Vermiform appendix (tissue), 1 donor: ENCODE measurements around a stretch of chr3.

GRCh38 chr3:138019142-138019811 is 9.3 kb downstream of the CLDN18 start:
- PRO-cap = no peak

DNA sequence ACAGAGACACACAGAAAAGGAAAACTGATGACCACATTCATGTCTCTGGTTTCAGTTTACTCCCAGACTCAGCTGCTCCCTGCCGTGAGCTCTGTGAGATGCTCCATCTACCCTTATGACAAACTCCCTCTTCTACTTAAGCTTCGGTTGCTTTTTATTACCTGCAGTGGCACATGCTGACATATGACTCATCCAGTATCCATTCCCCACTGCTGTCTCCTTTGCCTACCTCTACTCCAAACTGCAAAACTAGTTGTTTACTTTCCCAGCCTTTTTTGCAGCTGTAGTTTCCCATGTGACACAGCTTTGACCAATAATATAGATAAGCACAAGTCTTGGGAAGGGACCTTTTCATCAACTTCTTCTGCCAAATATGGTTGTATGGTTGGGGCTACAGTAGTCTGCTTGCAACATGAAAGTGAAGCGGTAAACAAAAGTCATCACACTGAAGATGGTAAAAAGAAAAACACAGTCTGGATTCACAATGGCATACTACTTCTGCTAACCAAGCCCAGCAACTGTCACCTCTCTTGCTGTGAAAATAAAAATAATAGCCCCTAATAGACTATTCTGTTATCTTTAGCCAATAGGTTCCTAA is 32.8 kb downstream of the DZIP1L start:
- PRO-cap = no peak

GRCh38 chr3:138835516-138835753 is 707 bp upstream of the PIK3CB start:
- PRO-cap = no peak

GRCh38 chr3:138875530-138876301 is 41.0 kb upstream of the PIK3CB start:
- PRO-cap = no peak

GRCh38 chr3:138941273-138941740 is 5.6 kb downstream of the FOXL2 start:
- PRO-cap = no peak

DNA sequence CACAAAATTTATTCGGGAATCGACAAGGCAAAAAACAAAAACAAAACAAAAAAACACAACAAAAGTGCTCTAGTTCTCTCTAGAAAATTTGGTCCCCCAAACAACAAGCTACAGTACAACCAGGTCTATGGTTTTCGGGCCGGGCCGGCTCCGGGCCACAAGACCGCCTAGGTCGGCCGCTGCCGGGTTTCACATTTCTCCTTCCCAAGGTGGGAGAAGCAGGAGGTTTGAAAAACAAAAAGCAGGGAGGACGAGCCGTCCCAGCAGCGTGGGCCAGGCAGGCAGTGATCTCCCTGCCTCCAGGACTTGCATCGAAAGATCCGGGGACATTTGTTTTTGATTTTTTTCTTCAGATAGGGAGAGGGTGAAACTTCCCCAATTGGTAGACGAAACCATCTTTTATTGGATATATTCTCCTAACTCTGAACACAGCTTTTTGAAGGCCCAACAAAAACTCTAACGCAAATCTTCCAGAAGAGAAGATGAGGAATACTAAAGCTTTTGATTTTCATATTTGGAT is 2.6 kb downstream of the FOXL2 start:
- PRO-cap = no peak

DNA sequence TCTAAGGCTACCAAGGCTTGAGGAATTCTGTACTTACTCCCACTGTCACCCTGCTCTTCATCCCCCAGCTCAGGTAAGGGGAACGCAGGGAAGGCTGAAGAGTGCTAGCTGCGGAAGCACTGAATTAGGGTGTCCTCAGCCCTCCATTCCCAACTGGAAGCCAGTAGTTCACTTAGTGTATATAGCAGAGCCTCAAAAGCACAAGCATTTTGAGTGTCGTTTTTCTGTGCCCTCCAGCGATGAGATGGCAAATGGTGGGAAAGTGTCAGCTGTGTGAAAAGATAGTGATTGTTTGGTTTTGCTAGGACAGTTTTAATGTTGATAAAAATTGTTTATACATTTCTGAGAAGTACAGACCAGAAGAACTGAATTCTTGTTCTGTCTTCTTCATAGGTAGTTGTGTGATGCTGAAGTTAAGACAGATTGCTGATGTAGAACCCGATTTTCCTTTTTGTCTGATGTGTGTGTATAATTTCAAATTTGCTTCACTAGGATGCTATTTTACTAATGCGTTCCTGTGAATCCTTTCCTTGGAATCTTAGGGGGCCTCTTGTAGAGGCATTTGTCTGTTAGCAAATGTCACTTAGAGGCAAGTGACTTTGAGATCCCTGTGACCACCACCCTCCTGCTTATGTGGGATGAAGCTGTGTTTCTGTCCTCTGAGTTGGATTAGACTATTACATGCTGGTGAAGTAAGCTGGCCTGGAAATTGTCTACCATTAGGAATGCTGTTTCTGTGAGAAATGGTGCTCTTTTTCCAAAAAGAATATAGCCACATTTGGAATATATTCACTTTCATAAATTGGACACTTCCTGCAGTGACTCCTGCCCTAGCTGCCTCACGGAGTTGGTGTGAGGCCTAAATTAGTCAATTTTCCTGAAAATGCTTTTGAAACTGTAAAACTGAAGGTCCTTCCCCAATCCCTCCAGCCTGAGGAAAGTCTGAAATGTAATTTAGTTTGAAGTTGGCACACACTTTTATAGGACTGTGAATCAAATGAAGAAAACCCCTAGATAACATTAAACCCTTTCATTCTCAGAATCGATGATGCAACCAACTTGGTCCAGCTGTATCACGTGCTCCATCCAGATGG is 11.2 kb downstream of the MRPS22 start:
- PRO-cap = no peak

DNA sequence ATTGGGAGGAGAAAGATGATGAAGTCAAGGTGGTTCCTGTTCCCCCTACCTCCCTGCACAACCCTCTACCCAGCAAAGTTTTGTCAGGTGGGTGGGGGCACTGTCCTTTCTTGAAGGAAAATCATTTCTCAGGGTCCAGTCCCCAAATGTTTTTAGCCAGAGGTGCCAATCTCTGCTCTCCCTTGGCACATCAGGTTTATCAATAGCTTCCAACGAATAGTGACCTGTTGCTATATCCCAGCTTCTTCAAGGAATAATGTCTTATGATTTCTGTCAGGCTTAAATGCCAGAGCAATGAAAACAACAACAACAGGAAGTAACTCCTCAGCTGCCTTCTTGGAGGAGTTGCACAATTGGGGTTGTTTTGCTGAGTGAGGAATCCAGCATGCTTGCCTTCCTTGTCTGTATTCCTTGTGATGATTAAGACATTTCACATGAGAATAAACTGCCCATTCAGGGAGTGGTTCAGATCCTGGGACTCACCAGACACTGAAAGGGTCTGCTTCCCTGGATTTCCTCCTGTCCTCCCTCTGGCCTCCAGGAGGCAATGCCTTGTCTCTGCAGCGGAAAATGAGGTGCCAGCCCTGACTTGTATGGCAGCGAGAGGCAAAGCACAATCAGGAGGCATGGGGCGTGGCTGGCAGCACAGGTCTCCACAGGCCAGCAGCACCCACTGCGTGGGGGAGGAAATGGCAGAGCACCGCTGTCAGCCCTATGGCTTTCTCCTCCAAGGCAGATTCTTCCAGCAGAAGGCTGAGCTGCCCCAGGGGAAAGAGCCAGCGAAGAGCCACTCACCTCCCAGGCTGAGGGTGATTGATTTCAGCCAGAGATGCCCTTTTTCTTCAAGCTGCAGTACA is 41.6 kb downstream of the RBP2 start:
- PRO-cap = no peak

DNA sequence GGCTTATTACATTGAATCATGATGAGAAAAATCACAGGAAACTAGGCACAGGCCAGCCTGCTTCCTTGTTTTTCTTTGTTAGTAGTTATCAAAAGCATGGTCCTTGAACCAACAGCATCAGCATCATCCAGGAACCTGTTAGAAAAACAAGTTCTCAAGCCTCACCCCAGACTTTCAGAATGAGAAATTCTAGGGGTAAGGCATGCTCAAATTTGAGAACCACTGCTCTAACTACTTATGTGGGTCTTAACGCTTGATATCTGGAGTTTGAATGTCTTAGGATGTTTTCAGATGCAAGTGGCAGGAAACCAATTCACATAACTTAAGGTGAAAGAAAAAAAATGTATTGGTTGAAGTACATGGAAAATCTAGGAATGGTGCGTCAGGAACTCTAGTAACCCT is 8.1 kb downstream of the RBP1 start:
- PRO-cap = no peak

- PRO-cap = no peak
These were observed 367.6 kb upstream of the TRIM42 start for GRCh38 chr3:140310209-140310643.

GRCh38 chr3:140505165-140505789 is 172.6 kb upstream of the TRIM42 start:
- PRO-cap = no peak

DNA sequence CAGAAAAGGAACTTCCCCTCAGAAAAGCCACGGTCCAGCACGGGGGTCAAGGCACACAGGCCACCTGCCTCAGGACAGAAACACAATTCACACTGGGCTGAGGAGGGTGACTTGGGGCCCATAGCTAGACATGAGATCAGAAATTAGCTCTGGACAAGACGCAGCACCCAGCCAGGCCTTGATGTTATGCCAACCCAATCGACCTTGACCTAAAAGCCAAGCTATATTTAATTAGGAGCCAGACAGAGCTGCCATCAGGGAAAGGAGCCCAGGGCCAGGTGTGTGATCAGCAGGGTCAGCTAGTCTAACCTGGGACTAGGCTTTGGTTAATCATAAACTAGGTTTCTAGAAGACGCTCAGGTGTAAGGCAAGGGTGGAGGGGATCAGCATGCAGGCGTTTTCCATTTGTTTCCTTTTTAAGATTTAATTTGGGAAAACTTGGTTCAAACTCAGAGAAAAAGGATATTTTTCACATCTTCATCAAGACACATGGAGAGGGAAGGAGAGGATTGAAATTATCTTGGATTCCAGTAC is 23.8 kb upstream of the SLC25A36 start:
- PRO-cap = no peak

DNA sequence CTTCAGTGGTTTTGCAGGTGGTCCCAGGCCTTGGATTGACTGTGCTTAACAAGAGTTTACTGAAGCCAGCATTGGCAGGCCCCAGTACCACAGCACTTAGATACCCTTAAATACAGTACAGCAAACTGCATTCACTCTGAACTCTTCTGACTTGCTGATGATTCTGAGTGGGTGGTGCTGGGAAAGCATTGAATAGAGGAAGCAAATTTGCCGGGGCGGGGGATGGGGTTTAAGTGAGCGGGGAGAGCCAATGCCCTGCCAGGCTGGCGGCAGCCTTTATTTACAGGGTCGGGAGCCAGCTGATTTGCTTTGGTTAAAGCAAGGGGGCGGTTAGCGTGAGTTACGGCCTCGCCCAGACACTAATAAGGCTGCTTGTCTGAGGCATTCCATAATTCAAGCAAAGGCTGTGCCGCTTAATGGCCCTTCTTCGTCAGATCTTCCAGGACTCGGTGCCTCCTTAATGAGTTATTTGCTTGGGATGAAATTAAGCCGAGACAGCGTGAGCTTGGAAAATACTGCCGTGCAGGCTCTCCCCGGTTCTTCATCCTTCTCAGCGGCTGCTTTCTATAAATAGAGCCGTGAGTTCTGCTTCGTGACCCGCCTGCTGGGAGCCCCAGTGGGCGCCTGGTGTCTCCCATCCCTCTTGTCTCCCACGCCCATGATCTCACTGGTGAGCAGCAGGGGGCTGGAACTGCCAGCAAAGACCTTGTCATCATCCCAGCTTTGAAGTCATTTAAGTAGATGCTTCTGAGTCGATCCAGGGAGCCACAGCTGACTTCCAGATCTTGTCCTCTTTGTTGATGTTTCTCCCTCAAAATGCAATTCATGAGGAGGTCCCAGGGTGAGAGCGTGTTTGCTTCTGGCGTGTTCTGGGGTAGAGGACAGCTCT is 25.8 kb downstream of the SPSB4 start:
- PRO-cap = bidirectional peak, plus-strand start at position 595 of the sequence, minus-strand start at position 543 of the sequence

DNA sequence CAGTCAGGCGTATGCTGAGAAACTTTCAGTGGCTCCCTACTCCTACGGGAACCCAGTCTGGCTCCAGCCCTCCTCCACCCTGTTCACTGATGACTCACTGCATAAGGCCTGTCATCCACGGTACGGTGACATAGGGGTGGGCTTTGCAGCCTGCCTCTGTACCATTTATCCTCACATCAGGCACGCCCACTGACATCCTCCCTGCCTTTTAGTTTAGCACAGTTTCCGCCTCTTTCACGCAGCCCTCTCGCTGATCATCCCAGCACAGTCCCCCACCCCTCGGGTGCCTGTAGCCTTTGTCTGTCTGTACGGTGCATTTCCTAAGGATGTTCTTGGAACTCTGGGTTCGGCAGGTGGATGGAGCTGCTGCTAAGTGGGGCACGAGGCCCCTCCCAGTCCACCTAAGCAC is 11.7 kb downstream of the PXYLP1 start:
- PRO-cap = no peak

DNA sequence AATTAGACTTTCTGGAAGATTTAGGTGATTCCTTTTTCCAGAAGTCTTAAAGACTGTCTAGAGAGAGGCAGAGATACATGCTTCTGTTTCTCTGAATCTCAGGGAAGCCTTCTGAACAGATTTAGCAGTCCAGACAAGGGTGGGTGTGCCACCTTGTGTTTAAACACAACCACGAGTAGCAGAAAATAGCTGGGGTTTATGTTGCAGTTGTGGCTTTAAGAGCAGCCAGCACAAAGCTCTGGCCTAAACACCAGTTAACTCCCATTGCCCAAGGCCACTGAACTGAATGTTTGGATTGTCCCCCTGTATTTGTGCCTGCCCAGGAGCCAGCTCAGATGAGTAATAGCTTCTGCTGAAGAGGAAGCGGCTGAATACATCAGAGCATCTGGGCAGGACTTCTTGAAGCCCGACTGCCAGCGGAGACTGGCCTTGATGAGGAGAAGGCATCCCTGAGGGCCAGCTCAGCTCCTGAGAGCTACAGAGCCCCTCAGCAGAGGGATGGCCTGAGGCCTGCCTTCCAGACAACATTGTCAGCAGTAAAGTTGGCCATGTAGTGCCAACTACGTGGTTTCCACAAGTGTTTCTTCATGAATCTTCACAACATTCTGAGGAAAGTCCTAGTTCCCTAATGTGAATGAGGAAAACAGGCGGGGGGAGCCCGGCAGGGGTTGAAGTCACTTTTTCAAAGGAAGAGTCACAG is 65.9 kb upstream of the ZBTB38 start:
- PRO-cap = no peak

- PRO-cap = bidirectional peak, plus-strand start at chr3:141307178, minus-strand start at chr3:141307103
These were observed 61.4 kb upstream of the ZBTB38 start for GRCh38 chr3:141306892-141307344.

DNA sequence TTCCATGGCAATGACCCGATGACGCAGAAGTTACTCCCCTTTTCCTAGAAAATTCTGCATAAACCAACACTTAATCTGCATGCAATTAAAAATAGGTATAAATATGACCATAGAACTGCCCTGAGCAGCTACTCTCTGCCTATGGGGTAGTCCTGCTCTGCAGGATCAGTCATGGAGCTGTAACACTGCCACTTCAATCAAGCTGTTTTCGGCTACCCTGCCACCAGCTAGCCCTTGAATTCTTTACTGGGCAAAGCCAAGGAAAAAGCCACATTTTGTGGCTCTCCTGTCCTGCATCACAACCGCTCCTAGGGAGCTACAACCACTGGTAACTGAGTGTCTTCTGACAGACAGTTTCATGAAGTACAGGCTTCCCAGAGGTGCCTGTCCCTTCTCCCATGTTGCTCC is 54.9 kb upstream of the ZBTB38 start:
- PRO-cap = no peak

DNA sequence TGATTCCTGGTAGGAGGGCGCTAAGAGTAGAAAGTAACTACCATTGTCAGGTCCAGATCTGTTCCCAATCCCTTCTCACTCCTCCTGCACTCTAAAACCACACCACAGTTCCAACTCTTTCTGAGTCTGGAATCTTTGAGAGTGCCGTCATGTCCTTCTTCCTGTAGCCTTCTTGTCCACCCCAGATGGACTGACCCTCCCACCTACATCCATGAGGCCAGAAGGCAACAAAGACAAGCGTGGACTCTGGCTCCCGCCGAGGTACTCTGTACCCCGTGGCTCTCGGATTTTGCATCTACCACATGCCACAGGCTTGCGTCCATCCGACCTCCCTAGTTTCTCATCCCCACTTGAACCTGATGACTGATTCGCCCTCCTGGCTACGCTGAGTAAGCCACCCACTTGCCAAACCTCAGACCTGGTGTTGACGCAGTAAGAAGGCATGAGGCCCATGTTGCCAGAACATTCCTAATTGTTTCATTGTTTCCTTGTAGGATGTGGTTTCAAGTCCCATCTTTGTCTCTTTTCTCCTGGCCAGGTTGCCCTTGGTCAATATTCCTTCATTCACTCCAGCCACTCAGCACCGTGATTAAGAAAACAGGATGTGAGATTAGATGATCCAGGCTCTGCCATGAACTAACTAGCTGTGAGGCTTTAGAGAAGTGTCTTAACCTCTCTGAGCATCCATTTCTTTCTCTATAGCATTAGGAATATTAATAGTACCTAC is 1.1 kb upstream of the ZBTB38 start:
- PRO-cap = no peak

DNA sequence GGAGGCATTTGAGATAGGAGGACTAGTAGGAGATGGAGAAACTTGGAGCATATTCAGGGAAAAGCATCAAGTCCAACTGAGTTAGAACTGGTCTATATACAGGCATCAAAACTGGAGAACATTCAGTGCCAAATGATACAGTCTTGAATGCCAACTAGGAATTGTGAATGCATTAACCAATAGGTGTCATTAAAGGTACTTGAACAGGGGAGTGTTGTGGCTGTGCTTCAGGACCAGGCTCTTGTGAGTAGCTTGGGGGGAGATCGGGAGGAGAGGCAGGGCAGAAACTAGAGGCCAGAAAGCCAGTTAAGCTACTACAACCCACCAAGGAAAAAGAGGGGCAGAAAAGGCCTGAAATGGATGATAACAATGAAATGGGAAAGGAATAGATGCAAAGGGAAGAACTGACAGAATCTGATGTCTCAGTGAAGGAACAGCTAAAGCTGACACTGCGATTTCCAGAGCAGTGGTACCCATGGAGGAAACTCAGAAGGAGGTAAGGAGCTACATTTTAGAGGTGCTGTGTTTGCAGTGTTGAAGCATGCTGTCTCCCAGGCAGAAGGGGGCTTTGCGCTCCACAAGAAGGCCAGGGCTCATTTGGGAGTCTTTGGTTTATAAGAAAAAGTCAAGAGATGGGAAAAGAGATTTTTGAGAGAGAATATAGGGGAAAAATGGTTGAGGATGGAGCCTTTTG is 37.8 kb downstream of the ZBTB38 start:
- PRO-cap = no peak

DNA sequence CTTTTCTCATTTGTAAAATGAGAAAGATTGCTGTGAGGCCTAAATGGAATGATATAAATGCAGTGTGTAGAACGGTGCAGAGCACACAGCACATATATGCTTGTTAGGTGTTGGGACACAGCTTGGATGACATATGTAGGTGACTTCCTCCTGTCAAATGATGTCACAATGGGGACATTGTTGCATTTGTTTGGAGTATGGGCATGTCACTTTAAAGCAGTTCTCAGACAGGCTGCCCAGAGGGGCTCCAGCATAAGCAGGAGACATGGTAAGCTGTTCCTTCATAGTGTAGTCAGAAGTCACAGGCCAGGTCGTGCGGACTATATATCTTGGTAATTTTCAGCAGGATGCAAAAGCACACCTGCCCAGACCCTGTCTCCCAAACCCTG is 57.6 kb downstream of the ZBTB38 start:
- PRO-cap = no peak